Testis (tissue), 5 donors: ENCODE measurements around a stretch of chr10.

GRCh38 chr10:28281983-28282446, 20.8 kb downstream of the MPP7 start:
- PRO-cap, 3 experiments: peak in 1 of 3 experiments; most common plus-strand start chr10:28282189 (in 1); most common minus-strand start chr10:28282138 (in 1)
- RAMPAGE, long total RNA, 2 experiments: start-site peak on the plus strand in 2 of 2 experiments, at chr10:28282159-28282190 at its widest, 28 to 45 reads per replicate; start-site peak on the minus strand in 1 of 2 experiments, at chr10:28282089-28282129 at its widest, 43 reads per replicate
- RRBS: no CpG with 5 or more reads among the region's 4 CpGs

GRCh38 chr10:28327453-28327954, 24.6 kb upstream of the MPP7 start:
- PRO-cap, 3 experiments: no peak in any of the 3 experiments
- RAMPAGE, long total RNA, 2 experiments: no peak in any of the 2 experiments
- RRBS: no CpG with 5 or more reads among the region's 4 CpGs

GRCh38 chr10:28939224-28939628, 261.9 kb downstream of the BAMBI start:
- PRO-cap, 3 experiments: no peak in any of the 3 experiments
- RAMPAGE, long total RNA, 2 experiments: no peak in any of the 2 experiments
- RRBS: no CpG with 5 or more reads among the region's 15 CpGs

- PRO-cap, 3 experiments: no peak in any of the 3 experiments
- RAMPAGE, long total RNA, 2 experiments: no peak in any of the 2 experiments
- RRBS: no CpG with 5 or more reads among the region's 15 CpGs
Measured at GRCh38 chr10:28939629-28940231, 262.4 kb downstream of the BAMBI start.

GRCh38 chr10:29106103-29106689, 182.7 kb upstream of the LYZL1 start:
- PRO-cap, 3 experiments: no peak in any of the 3 experiments
- RAMPAGE, long total RNA, 2 experiments: no peak in any of the 2 experiments
- RRBS: no CpG with 5 or more reads among the region's 6 CpGs

GRCh38 chr10:29618494-29618981, 16.2 kb downstream of the SVIL start:
- PRO-cap, 3 experiments: no peak in any of the 3 experiments
- RAMPAGE, long total RNA, 2 experiments: no peak in any of the 2 experiments
- RRBS: no CpG with 5 or more reads among the region's 8 CpGs

DNA sequence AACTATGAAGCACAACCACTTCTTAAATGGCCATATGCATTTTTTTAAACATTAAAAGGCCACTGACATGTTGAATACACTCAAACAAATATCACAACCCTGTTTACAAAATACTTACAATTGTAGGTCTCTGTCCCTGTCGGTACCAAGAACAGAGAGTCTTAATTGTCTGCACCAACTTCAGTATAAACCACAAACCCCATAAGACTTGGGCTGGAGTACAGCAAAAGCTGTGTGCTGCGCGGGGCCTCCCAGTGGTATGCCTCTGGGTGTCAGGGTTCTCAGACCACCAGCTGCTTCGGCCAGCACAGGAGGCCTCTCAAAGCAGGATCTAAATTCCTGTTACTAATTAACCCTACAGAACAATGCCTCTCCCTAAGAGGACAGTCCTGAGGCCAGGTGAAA, 856 bp upstream of the SVIL start:
- PRO-cap, 3 experiments: no peak in any of the 3 experiments
- RAMPAGE, long total RNA, 2 experiments: no peak in any of the 2 experiments
- RRBS: no CpG with 5 or more reads among the region's 4 CpGs

DNA sequence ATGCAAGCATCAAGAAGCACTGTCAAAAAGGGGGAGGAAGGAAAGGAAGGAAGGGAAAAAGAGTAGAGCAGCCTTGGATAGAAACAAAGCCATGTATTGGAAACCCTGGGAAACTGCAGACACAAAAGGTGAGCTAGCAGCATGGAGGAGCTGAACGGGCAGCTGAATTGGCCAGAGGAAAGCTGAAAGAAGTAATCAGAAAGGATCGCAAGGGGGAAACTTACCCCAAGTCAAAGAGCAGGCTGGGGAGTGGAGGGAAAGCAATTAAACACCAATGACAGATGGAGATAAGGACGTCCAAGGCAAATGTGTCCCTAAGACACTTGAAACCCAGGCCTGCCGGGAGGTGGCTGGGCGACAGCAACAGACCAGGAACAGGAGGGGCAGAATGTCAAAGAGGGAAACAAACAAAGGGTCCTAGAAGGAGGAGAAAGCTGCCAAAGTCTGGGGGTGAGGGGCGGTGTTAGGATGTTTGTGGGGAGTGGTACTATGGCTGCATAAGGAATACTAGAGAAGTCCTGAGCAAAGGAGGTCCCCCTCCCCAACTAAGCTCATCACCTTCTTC, 93.9 kb upstream of the SVIL start:
- PRO-cap, 3 experiments: no peak in any of the 3 experiments
- RAMPAGE, long total RNA, 2 experiments: no peak in any of the 2 experiments
- RRBS: no CpG with 5 or more reads among the region's 6 CpGs

- PRO-cap, 3 experiments: no peak in any of the 3 experiments
- RAMPAGE, long total RNA, 2 experiments: no peak in any of the 2 experiments
- RRBS: no CpG with 5 or more reads among the region's 17 CpGs
Measured at GRCh38 chr10:29731572-29732483, 97.1 kb upstream of the SVIL start.

DNA sequence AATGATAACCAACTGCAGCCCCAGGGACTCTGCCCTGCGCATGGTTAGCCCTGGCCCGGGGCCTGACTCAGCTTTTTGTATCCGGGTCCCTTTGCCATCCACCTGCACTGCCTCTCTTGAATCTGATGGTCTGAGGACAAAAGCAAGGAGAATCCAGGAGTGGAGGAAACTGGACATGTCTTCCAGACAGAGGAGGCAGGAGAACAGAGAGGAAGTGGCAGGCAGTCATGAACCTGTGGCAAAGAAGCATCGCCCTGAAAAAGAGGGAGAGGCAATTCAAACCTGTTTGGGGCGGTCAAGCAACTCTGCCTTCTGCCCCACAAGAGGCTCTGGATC, 147.6 kb upstream of the SVIL start:
- PRO-cap, 3 experiments: no peak in any of the 3 experiments
- RAMPAGE, long total RNA, 2 experiments: no peak in any of the 2 experiments
- RRBS: no CpG with 5 or more reads among the region's 5 CpGs

DNA sequence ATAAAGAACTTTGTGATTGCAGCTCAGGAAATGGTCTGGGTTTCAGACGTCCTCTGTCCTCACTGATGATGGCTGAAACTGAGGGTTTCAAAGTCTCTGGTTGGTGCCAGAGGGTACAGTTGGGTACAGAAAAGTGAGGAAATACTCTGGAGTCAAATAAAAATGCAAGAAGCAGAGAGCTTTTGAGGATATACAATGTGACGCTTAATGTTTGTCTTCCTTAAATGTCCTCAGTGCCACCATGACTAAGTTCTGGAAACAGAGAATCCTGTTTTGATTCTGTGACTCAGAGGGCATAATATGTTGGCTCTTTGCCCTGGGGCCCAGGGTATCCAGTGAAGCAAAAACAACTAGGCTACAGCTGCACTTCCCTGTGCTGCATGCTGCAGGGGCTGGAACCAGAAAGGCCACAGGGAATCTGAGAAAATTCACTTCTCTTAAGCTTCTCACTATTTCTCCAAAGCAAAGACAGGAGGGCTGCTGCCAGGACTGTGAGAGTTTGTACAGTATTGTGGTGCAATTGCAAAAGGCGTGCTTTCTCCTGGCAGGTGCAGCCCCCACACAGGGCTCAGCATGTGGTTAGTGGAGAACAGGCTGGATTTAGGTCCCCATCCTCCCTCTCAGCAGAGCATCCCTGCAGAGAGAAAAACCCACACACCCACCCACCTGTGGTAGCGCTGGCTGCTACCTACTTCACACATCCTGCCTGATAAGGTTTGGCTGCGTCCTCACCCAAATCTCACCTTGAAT, 169.5 kb upstream of the SVIL start:
- PRO-cap, 3 experiments: no peak in any of the 3 experiments
- RAMPAGE, long total RNA, 2 experiments: no peak in any of the 2 experiments
- RRBS: no CpG with 5 or more reads among the region's 5 CpGs

DNA sequence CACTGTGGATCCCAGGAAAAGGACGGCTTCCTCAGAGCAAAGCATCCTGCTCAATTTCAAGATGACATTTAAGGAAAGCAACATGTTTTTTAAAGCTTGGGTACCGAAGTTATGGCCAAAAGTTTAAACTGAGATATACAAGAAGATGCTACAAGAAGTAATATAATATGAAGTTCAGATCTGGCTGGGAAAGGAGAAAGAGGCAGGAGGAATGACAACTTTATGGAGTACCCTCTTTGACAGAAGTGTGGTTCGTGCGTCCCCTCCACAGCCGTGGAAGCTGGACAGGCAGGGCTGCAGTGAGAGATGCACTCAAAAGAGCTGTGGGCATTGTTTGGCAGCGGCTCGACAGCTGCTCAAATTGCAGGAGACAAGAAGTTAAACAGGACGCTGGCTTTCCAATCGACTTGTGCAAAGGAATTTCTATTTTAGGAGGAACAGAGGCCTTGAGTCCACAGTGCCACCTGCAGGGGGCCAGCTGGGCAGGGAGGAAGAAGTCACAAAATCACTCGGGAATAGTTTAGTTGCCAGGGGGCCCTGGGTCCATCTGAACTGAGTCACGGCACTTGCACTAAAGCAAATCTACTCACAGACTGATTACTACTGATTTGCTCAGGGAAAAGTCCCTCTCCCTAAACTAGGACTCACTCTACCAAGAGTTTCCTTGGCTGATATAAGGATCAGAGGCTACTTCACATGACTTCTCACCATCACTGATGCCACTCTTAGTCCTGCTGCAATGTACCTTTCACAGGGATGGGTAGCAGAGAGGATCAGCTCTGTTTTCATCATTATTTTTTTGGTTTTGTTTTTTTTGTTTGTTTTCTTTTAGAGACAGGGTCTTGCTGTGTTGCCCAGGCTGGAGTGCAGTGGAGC, 201.0 kb downstream of the JCAD start:
- PRO-cap, 3 experiments: peak in 2 of 3 experiments; most common minus-strand start position 411 of the sequence (in 2)
- RAMPAGE, long total RNA, 2 experiments: no peak in any of the 2 experiments
- RRBS: no CpG with 5 or more reads among the region's 11 CpGs

DNA sequence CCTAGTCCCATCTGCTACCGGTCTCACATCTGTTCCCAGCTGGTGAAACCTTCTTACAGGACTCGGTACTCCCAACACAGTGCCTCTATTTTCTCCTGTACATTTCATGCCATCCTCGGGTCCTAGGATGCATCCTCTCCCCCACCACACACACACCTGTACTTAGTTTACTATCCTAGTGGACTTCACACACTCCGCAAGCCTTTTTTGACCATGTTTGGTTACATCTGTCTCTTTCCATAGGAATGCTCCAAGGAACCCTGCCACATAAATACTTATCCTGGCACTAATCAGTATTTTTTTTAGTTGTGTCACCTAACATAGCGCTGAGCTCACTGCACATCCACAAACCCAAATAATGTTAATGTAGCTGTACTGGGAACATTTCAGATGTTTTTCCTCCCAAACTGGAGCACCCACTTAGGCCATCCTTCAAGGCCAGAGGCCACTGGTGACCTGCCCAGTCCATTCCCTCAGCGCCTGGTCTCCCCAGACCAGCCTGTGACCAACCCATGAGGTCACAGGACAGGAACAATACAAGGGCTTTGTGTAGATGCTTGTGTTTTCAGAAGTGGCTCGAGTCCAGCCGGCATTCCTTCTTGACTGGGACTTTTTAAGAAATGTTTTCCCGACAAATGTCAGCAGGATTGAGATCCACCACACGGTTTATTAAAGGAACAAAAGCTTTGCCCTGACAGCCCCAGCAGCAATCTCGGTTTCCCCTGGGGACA, 181.5 kb downstream of the JCAD start:
- PRO-cap, 3 experiments: peak in 3 of 3 experiments; most common plus-strand start position 568 of the sequence (in 3); most common minus-strand start position 458 of the sequence (in 1)
- RAMPAGE, long total RNA, 2 experiments: no peak in any of the 2 experiments
- RRBS: no CpG with 5 or more reads among the region's 11 CpGs

- PRO-cap, 3 experiments: peak in 2 of 3 experiments; most common minus-strand start chr10:29881656 (in 1)
- RAMPAGE, long total RNA, 2 experiments: no peak in any of the 2 experiments
- RRBS: no CpG with 5 or more reads among the region's 4 CpGs
Measured at GRCh38 chr10:29881586-29881773, 177.9 kb downstream of the JCAD start.

DNA sequence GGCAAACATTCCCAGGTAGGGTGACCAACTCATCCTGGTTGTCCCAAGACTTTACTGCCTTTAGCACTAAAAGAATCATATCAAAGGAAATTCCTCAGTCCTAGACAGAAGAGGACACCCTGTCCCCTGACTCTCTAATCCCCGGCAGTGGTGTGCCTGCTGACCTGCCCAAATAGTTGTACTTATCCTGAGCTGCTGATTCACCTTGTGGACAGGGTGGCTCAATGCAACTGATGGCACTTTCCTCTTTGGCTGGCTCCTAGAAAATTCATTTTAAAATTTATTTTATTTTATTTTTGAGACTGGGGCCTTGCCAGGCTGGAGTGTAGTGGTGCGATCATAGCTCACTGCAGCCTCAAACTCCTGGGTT, 111.7 kb downstream of the JCAD start:
- PRO-cap, 3 experiments: peak in 1 of 3 experiments; most common minus-strand start position 149 of the sequence (in 1)
- RAMPAGE, long total RNA, 2 experiments: no peak in any of the 2 experiments
- RRBS: no CpG with 5 or more reads among the region's 2 CpGs

GRCh38 chr10:30000232-30000676, 59.1 kb downstream of the JCAD start:
- PRO-cap, 3 experiments: no peak in any of the 3 experiments
- RAMPAGE, long total RNA, 2 experiments: no peak in any of the 2 experiments
- RRBS: no CpG with 5 or more reads among the region's 2 CpGs

- PRO-cap, 3 experiments: no peak in any of the 3 experiments
- RAMPAGE, long total RNA, 2 experiments: no peak in any of the 2 experiments
- RRBS: no CpG with 5 or more reads among the region's 8 CpGs
Measured at GRCh38 chr10:30056975-30057833, 2.2 kb downstream of the JCAD start.

- PRO-cap, 3 experiments: no peak in any of the 3 experiments
- RAMPAGE, long total RNA, 2 experiments: no peak in any of the 2 experiments
- RRBS: no CpG with 5 or more reads among the region's 15 CpGs
Measured at GRCh38 chr10:30057995-30058633, 1.3 kb downstream of the JCAD start.

GRCh38 chr10:30151977-30152591, 92.7 kb upstream of the JCAD start:
- PRO-cap, 3 experiments: no peak in any of the 3 experiments
- RAMPAGE, long total RNA, 2 experiments: no peak in any of the 2 experiments
- RRBS: no CpG with 5 or more reads among the region's 10 CpGs

GRCh38 chr10:30186409-30187211, 127.2 kb upstream of the JCAD start:
- PRO-cap, 3 experiments: no peak in any of the 3 experiments
- RAMPAGE, long total RNA, 2 experiments: no peak in any of the 2 experiments
- RRBS: no CpG with 5 or more reads among the region's 19 CpGs